ENCODE measurements around a stretch of chr6.

DNA sequence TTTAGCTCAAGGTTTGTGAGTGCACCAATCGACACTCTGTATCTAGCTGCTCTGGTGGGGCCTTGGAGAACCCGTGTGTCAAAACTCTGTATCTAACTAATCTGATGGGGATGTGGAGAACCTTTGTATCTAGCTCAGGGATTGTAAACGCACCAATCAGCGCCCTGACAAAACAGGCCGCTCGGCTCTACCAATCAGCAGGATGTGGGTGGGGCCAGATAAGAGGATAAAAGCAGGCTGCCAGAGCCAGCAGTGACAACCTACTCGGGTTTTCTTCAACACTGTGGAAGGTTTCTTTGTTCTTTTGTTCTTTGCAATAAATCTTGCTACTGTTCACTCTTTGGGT lies 47.1 kb downstream of the BAK1 start:
- PRO-cap: no peak

DNA sequence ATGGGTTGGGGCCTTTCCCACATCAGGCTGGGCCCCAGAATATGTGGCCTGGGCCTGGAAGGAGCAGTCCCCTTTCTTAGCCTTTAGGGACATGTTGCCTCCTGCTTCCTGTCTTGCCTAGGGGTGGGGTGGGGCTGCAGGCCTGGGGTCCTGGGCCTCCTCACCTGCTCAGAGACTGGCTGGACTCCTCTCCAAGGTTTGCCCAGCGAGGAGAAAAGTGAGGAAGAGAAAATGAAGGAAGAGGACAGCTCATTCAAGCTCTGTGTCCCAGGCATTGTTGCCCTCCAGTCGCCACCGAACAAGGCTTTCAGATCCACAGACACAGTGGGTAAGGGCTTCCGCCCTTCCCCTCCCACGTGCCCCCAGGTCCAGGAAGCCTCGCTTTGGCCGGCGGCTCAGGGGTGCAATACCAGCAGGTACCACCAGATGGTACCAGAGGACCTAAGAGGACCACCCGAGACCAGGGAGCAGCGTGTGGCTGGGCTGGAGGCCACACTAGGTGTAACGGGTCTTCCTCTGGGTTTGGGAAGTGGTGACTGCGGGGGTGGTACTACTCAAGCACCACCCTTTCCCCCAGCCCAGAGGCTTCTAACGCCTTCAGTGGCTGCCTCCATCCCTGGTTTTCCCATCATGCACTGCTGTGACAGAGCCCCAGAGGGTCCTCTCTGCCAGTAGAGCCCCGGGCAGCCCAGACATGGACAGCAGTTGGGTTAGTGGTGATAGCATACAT lies 5.5 kb upstream of the BAK1 start:
- PRO-cap: no peak

GRCh38 chr6:33607801-33608204 lies 13.3 kb upstream of the ITPR3 start:
- PRO-cap: no peak

- PRO-cap: no peak
These were observed 17.5 kb downstream of the ITPR3 start for GRCh38 chr6:33638540-33639171.

DNA sequence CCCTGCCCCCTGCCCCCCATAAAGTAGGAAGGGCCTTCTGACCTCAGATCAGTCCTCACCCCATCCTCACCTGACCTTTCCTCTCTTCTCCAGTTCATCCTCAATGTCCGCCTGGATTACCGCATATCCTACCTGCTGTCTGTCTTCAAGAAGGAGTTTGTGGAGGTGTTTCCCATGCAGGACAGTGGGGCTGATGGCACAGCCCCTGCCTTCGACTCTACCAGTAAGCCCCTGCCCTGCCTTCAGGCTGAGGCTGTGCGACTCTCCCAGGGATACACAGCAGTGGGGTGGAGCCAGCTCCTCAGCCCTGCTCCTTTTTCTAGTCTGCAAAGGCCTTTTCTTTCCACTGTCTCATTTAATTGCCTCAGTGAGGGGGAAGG lies 38.0 kb downstream of the UQCC2 start:
- PRO-cap: no peak

GRCh38 chr6:33683722-33684560 lies 27.6 kb downstream of the UQCC2 start:
- PRO-cap: no peak

DNA sequence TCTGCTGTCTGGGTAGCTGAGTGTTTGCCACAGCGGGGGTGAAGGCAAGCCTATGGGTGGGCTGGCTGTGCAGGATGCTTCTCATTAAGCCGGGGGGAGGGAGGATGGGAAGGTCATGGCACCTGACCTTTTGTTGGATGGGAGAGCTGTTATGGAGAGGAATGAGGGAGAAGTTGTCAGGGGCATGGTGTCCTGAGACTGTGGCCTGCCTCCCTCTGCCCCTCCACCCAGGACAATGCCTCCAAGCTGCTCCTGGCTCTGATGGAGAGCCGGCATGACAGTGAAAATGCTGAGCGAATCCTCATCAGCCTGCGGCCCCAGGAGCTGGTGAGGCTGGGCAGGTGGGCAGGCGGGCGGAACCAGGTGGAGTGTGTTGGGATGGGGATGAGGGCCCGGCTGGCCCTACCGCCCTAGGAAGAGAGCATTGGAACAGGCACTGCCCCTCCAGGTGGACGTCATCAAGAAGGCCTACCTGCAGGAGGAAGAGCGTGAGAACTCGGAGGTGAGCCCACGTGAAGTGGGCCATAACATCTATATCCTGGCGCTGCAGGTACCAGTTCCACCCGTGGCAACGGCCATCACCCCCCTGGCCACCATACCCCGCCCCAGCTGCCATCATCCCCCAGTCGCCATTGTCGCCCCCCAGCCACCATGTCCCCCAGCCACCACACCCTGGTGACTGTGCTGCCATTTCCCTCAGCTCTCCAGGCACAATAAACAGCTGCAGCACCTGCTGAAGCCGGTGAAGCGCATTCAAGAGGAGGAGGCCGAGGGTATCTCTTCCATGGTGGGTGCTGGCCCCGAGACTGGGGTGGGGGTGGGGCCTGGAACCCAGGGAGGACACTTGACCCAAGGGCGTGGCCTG lies 24.5 kb downstream of the UQCC2 start:
- PRO-cap: no peak

DNA sequence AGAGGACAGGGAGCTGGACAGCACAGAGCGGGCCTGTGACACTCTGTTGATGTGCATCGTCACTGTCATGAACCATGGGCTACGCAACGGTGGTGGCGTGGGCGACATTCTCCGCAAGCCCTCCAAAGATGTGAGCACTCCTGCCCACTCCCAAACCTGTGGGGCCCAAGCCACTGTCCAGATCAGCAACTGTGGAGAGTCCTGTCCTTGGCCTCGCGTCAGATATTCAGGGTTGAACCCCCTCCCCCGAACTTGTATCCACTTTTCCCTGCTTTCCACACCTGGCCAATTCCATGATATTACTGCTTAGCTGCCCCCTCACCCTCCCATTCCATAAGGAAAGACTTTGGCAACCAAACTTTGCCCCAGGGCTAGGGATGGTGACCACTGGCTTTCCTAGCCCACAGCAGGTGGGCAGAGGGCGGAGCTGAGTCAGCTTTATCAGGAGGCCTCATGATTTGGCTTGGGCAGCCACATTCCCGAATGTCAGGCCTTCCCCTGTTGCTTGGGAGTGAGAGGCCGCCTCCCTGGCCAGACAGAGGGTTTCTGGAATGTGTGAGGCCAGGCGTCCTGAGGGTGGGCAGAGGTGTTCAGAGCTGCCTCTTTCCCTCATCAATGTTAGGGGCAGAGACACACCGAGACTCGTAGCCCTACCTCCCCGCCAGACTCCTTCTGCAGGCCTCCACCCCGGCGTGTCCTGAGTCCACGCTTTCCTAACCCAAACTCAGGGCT lies 19.5 kb downstream of the UQCC2 start:
- PRO-cap: no peak

DNA sequence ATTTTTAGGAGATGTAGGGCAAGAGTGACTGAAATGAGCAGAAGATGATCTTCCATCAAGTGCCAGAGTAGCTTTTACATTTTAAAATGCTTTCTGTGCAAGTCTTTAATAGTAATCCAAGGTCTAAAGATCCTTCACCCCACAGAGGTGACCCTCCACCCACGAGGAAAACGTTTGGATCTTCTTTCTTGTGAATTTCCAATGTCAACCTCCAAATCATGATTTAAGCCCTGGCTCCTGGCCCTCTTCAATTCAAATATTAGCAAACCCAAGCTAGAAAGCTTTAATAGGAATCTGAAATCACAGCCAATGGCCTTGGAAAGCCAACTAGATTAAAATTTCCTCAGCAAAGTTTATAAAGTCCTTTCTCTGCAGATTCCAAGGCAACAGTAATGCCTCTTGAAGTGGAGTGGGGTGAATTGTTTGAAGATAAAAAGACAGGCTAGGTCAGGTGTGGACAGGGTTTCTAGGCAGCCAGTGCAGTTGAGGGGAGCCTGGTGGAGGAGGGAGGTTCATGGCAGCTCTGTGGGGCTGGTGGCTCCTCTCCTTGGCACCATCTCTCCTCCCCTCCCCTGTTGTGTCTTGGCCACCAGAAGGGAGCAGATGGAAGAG lies 11.9 kb upstream of the UQCC2 start:
- PRO-cap: no peak

DNA sequence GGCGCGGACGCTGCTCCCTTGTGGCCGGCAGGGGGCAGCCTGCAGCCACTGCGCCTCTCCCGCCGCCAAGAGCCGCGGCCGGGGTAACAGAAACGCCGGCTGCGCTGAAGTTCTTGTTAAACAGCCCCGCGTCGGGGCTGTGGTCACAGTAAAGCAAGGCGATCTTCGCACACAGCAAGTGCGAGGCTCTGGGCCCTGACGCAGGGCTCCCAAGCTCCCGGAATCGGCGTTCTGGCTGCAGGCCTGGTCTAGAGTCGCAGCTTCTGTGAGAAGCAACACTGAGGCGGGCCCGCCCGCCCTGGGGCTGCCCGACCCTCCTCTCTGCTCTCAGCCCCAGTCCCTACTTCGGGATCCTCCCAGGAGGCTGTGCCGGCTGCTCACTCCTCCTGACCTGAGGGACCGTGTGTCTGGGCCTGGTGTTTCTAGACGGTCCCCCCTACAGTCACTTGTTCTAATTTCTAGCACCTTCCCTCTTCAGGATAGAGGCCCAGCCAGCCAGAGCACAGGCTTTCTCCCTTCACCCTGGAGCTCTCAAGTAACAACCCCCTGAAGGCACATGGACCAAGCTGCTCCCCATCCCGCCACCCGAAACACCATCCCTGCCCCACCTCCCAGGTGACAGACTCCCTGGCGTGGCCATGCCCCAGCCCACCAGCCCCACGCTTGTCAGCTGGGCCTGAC lies 17.1 kb downstream of the LEMD2 start:
- PRO-cap: no peak

DNA sequence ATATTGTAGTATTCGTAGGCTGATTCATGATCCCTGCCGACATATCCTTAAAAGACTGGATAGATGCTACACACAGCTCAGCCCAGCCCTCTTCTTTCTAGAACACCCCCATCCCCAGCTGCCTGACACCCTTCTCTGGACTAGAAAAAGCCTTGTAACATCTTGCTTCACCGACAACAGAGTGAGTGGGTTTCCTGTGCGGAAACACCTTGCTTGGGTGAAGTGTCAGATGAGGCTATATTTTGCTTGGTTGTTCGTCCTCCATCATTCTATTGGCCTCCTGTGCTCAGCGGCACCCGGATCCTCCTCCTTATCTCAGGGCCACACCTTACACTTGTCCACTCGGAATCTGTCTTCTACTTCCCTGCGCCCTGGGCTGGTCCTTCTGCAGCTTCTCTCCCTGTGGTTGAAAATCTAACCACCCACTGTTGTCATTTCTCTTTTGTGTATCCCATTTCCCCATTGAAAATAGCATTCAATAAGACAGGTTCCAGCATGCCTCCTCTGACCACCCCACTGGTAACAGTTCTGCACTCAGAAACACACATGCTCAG lies 101.3 kb upstream of the MLN start:
- PRO-cap: no peak

- PRO-cap: no peak
These were observed 124.1 kb downstream of the GRM4 start for GRCh38 chr6:34021793-34022142.

GRCh38 chr6:34287627-34288324 lies 39.0 kb upstream of the SMIM29 start:
- PRO-cap: no peak

DNA sequence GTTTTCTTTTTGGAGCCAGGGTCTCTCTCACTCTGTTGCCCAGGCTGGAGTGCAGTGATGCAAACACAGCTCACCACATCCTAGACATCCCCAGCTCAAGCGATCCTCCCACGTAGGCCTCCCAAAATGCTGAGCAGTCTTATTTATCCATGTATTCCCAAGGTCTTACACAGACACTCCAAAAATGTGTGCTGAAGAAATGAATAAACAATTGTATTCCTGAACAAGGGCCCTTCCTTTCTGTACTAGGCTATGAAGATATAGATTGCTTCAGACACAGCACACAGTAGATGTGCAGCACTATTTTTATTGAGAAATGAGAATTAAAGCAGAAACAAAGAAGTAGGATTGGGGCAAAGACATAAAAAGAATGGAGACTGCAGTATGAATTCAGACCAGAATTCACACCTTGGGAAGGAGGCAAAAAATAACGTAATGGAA lies 9.1 kb downstream of the NUDT3 start:
- PRO-cap: no peak

GRCh38 chr6:34390409-34391470 lies 1.7 kb downstream of the NUDT3 start:
- PRO-cap: no peak

- PRO-cap: no peak
These were observed 17.0 kb downstream of the SPDEF start for GRCh38 chr6:34539029-34539710.

- PRO-cap: no peak
These were observed 11.3 kb downstream of the SPDEF start for GRCh38 chr6:34544820-34545332.

GRCh38 chr6:34552996-34553621 lies 3.0 kb downstream of the SPDEF start:
- PRO-cap: no peak

GRCh38 chr6:34587446-34588194 lies 31.5 kb upstream of the SPDEF start:
- PRO-cap: no peak

- PRO-cap: no peak
These were observed 43.9 kb upstream of the SPDEF start for GRCh38 chr6:34599823-34600713.

Measured in ureter (tissue), 1 donor.